Left ventricle myocardium (tissue), 1 donor: ENCODE results near the genes SPSB1 and CTNNBIP1.

- PRO-cap, result no peak
These were observed 10.5 kb downstream of the H6PD start for GRCh38 chr1:9244678-9245821.

DNA sequence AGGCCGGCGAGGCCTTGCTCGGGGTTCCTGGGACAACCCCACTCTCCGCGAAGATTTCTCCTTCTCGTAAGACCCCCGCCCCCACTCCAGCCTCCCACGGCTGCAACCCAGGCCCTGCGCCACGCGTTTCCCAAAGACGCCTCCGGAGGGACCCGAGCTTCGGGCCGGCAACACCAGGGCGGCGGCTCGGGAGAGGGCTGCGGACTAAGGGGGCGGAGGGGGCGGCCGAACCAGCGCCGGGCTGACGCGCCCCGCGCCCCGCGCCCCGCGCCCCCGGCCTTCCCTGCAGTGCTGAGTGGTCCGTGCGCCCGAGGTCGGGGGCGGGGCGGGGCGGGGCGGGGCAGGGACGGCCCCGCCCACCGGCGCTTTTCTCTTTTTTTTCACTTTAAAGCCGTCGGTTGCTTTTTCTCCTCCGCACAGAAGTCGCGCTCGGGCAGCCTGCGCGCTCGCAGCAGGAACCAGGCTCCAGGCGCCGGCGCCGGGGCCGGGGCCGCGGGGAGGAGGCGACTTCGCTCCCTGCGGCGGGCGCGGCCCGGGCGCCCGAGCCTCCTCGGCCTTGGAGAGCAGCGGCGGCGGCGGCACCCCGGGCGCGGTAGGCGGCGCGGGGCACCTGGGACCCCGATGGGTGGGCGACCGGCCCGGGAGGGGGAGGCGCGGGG is at the start of gene SPSB1:
Gene SPSB1 (plus strand): TSS at position 415 of the 659 bp plus-strand sequence.
- PRO-cap, result bidirectional peak, plus-strand start at position 417 of the sequence, minus-strand start at position 293 of the sequence

DNA sequence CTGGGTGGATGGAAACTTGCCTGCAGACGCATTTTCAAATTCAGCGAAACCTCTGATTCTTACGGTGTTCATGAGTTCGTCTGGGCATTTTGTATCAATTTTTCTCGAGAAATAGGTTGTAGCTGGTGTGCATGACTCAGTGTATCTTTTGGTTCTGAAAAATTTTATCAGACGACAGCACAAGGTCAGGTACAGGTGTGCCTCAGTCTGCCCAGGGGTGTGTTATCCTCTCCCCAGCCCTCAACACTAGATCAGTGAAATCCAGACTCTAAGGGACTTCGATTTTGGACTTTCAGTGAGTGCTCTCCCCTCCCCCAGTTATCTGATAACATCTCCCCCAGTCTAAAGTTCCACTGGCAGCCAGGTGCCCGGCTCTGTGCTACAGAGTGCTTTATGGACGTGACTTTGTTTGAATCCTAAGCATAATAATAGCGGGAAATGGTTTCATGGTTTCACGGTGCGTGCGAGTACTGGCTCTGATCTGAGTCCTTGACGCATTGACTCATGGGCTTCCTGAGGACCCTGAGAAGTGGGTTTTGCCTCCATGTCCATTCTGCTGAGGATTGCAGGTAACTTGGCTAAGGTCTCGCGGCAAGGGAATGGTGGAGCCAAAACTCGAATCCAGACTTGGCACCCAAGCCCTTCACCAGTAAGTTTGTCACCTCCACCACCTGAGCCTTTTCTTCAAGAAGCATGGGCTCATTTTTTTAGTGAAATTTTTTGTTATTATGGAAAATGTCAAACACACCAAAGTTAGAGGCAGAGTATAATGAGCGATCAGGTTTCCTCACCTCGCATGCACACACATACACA is 3.2 kb downstream of the SPSB1 start:
- PRO-cap, result no peak

GRCh38 chr1:9296694-9297596 is 4.3 kb downstream of the SPSB1 start:
- PRO-cap, result no peak

DNA sequence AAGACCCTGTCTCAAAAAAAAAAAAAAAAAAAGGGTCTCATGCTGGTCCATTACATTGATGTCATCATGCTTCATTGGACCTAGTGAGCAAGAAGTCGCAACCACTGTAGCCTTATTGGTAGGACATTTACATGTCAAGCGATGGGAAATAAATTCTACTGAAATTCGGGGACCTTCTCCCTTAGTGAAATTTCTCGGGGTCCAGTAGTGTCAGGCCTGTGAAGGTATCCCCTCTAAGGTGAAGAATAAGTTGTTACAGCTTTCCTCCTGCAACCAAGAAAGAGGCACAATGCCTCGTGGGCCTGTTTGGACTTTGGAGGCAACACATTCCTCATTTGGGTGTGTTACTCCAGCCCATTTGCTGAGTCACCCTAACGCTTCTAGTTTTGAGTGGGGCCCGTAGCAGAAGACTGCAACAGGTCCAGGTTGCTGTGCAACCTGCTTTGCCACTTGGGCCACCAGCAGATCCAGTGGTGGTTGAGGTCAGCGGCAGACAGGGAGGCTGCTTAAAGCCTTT is 7.3 kb downstream of the SPSB1 start:
- PRO-cap, result no peak

- PRO-cap, result no peak
These were observed 28.9 kb downstream of the SPSB1 start for GRCh38 chr1:9321191-9322356.

- PRO-cap, result no peak
These were observed 92.0 kb downstream of the SPSB1 start for GRCh38 chr1:9384521-9385336.

DNA sequence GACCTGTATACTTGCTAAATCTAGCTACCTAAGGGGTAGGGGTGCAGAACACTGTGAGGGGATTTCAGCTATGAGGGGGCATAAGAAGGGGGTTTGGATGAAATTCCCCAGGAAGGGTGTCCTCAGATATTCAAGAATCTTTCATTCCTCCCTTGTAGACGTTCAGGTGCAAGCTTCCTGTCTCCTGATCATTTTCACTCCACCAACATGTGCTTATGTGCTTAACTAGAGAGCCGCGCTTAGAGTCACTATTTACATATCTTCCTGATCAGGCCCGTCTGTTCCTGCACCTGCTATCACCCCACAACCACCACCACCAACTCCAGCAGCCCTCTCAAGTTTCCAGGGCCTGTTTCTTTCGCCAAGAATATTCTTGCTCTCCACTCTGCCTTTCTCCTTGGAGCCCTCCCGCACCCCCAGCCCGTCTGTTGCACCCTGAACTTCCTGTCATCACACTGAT is 113.4 kb downstream of the SPSB1 start:
- PRO-cap, result no peak

GRCh38 chr1:9537640-9538720 is 1.3 kb upstream of the SLC25A33 start:
- PRO-cap, result no peak

DNA sequence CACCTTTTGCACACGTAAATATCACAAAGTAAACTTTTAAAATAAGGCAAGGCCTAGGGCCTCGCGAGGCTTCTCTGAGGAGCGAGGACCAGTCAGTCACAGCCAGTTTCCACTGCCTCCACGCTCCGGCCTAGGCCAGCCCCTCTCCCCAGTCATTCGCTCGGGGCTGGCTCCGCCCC is 241 bp upstream of the SLC25A33 start:
- PRO-cap, result bidirectional peak, plus-strand start outside the sequence, minus-strand start at position 132 of the sequence

DNA sequence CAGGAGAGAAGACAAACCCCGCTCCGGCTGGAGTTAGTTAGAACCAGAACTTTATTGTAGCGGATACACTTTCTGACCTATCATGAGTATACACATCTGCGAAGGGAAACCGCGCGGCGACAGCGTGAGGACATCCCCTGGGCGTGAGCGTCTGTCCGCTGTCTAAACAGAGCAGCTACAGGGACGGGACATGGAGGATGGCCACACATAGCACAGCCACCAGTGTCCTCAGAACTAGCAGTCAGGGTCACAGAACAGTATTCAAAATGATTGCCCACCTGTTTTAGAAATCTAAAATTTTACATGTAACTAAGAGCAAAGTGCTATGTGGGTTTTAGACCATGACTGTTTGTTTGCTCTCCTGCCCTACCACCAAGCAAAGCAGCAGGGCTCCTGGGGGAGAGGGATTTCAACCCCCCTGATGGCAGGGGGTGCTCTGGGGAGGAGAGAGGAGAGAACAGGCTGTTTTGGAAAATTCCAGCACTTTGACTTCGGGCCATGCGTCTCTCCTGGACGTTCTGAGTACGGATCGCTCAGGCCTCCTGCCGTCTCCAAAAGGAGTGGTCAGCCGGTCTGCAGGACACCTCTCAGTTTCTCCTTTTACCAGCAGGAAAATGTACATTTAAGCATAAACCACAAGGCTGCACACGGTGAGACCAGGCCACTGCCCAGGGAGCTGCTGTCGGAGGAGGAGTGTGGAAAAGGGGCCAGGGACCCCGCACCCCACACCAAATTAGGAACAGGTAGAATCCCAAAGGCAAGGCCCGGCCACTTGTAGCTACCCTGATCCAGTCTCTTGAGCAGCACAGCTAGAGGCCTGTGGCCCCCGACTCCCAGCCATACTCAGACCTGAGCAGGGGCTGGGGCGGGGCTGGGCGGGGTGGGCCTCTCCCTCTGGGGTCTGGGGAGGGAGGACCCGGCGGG is 77.7 kb downstream of the PIK3CD start:
- PRO-cap, result no peak

DNA sequence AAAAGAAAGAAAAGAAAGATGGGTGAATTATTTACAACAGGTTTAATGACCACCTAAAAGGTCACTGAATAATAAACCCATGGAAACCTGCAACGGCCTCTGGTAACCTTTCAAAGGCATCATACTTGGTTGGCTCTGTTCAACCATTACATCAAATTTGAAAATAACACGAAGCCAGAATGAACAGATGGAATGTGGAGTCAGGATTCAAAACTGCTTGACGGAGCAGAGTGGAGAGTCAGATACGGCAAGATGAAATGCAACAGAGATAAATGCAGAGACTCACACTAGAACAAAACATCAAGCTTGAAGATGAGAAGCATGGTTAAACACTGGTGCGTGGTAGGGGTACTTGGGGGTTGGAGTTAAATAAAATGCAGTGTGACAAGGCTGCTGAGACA is 27.1 kb downstream of the CLSTN1 start:
- PRO-cap, result no peak

DNA sequence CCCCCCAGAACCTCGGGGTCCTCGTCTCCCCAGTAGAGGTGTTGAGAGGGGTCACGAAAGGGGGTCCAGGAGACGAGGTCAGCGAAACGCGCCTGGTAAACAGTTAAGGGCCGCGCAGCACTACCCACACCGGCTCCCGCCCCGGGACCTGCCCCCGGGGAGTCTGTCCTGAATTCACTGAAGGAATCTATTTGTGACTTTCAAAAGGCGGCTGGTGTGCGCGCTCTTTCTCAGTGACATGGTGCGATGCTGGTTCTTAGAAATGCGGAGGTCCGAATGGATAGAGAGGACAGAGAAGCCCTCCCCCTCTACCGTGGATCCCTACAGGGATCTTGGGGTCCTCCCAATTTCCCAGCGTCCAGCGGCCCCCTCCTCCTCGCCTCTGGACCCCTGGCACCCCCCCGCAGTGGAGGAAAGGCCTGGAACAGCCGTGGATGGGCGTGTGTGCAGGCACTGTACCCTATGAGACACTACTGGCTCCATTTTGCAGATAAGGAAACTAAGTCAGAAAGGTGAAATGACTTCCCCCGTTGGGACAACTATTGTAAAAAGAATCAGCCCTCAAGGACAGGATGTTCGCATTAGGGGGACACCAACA is 787 bp upstream of the CLSTN1 start:
- PRO-cap, result unidirectional peak, minus-strand start at position 165 of the sequence

GRCh38 chr1:9825051-9826210 is 1.7 kb upstream of the CLSTN1 start:
- PRO-cap, result no peak

DNA sequence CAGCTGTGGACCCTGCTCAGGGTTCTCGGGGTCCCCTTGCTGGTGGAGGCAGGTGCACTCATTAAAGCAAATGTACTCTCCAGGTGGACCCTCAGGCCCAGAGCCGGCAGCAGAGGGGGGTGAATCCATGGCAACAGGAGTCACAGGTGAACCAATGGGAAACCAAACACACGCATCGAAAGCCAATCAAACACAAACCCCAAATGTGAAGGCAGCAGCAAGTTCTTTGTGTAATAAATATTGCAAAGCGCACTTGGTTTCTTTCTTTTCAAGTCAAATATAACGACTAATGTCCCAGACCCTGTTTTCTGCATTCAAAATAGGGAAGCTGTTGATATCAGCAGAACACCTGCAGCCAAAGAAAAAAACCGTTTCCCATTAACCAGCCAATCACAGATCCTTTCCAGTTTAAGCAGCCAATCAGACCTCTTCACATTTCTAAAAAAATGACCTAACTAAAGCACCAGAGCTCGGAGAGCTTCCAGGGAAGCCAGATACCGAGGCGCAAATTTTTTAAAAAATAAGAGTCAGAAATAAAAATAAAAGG is 26.2 kb upstream of the CLSTN1 start:
- PRO-cap, result no peak

DNA sequence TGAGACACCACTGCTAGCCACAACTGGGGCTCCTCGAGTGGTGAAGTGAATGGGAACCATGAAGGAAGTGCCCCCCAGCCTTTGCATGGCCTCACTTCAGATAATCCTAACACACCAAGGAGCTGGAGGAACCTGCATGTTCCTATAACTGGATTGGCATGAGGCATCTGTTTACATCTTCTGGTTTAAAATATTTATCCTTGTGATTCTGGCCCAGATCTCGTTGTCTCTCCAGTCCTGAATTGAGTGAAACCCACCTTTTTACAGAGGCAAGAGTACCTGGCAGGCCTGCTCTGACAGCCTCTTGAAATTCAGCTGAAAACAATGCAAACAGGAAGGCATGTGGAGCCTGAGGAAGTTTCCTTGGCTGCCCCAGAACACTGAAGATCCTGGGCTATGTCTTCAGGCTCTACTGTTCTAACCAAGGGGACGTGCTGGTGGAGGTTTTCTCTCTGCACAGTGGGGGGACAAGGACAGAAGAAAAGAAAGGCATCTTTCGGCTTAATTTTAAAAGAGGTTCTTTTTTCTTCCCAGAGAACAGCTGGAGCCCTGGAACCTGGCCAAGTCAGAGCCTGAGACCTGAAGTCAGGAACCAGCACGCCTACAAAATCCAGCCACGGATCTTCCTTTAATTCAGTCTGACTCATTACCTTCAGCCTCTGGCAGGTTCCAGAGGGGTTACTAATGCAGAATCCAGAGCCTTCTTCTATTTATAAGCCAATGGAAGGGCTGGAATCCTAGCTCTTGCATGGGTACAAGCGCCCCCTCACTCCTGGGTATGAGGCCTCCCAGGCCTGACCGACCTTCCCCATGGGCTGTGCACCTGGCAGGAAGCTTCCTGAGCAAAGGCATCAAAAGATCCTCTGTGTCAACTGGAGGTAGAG is 19.9 kb downstream of the CTNNBIP1 start:
- PRO-cap, result unidirectional peak, plus-strand start at position 405 of the sequence

- PRO-cap, result unidirectional peak, plus-strand start at chr1:9893212
These were observed 17.3 kb downstream of the CTNNBIP1 start for GRCh38 chr1:9892354-9893642.

DNA sequence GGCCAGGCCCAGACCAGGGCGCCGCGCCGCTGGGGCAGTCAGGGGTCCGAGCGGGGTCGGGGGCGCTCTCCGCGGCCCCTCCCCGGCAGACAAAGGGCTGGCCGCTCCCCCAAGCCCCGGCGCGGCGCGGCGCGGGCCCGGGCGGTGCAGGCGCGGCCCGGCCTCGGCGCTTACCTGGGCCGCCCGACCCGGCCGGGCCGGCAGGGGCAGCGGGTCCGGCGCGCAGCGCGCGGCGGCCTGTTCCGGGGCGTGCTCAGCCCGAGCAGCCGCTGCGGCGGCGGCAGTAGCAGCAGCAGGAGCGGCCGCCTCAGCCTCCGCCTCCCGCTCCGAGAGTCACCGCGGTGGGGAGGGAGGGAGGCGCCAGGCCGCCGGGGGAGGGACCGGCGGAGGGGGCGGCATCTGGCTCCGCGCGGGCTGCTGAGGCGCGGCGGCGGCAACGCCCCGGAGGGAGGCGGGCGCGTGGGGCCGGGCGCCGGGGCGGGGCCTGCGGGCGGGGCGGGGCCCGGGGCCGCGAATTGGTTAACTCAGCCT is at the start of gene CTNNBIP1:
Gene CTNNBIP1 (minus strand): TSS at position 349 of the 531 bp plus-strand sequence.
- PRO-cap, result bidirectional peak, plus-strand start outside the sequence, minus-strand start at position 335 of the sequence

DNA sequence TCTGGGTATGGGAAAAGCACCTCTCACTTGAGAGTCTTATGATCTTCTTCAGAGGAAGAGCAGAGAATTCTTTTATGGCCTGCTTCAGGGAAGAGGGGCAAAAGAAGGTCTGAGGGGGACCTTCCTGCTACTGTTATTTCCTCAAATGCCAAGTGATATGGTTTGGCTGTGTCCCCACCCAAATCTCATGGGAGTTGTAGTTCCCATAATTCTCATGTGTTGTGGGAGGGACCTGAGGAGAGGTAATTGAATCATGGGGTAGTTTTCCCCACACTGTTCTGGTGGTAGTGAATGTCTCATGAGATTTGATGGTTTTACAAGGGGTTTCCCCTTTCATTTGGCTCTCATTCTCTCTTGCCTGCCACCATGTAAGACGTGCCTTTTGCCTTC is 1.8 kb downstream of the RBP7 start:
- PRO-cap, result unidirectional peak, minus-strand start at position 146 of the sequence

DNA sequence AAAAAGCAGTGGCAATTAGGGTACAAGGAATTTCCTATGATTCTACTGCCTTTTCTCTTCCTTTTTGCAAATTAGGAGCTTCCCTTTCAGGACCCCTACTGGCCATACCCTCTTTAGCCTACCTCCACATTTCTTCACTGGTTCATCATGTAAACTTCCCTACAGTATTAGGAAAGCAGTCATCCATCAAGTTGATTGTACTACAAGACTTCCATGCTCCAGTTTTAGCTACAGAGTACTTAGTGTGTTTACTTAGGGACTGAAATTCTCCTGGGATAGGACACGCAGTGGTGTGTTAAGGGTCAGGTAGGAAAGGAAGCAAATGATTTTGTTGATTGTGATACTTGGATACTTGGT is 1.7 kb downstream of the UBE4B start:
- PRO-cap, result no peak